ENCODE measurements around a stretch of chr22.

- PRO-cap: no peak
These were observed 622 bp upstream of the SAMM50 start for GRCh38 chr22:43954444-43955196.

GRCh38 chr22:44026538-44027772 lies 2.9 kb downstream of the PARVB start:
- PRO-cap: no peak

- PRO-cap: no peak
These were observed 7.0 kb downstream of the PARVB start for GRCh38 chr22:44030731-44031827.

- PRO-cap: no peak
These were observed 13.4 kb downstream of the PARVB start for GRCh38 chr22:44037456-44037944.

DNA sequence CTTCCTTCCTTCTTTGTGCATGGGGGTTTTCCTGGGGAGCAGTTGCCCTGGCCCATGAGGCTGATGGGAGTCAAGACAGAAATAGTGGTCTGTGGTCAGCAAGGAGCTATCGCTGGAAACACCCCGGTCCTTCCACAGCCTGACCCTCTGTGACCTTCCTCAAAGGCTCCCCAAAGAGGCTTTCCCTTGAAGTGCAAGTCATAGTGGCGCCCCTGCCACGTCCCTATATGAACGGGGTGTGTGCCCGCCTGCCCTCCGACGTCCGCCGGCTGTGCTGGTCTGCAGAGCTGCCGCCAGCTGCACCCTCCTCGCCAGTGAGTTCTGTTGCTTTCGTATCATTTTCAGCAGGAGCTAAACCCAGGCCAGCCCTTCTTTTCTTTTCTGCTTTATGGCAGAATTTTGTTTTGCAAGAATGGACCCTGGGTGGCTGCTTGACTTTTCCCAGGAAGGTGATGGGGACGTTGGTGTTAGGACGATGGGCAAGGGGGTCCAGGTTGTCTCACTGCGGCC lies 44.8 kb downstream of the PARVB start:
- PRO-cap: no peak

DNA sequence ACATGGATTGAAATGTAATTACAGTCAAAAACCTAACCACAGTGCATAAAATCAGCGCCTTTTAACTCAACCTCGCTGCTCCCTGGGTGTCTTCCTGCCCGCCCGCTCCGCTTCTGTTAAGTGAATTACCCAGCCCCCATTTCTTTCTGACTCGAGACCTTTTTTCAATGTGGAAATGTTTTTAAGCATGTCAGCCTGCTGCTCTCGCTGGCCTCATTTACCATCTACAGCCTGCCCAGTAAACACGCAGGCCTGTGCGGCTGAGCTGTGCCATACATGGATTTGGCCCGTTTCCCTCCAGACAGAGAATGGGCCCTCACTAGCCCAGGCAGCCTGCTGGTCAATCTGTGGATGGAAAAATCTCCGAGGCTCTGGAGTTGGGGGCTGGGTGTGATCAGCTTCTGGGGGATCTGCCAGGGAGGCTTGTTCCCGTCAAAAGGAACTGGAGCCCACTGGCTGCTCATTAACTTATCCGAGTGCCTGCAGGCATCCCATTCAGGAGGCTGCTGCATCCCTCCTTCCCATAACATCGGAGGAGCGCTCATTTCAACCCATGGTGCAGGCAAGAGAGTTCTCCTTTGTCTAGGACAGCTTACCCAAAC lies 32.6 kb upstream of the PARVG start:
- PRO-cap: no peak

DNA sequence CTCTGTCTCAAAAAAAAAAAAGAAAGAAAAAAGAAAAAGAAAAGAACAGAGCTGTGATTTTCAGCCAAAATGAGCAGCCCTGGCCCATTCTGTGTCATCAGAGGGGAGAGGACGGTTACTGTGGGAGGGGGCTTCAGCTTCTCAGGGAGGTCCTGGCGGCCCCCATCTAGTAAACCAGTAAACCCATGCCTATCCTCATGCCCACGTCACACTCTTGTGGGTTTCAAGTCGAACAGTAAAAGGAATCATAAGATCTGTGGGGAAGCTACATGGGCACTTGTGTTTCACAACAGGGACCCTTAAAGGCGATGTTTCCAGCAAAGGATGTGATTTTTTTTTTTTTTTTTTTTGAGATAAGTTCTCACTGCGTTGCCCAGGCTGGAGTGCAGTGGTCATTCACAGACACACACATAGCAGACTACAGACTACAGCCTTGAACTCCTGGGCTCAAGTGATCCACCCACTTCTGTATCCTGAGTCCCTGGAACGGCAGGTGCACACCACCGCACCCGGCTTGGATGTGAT lies 9.2 kb upstream of the PARVG start:
- PRO-cap: no peak

DNA sequence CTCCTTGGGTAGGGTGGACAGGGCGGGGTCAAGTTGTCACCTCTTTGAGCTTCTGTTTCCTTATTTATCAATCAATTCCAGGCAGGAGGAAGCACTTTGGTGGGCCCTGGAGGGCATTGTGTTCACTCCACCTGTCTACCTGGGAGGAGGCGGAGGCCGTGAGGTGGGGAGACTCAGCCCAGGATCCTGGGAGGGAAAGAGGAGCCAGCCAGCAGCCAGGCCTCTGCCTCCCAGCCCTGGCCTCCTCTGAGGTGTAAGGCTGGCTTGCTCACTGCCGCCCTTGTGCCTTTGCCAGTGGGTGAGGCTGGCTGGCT lies 25.5 kb upstream of the SHISAL1 start:
- PRO-cap: no peak

- PRO-cap: no peak
These were observed 3.4 kb downstream of the PHF21B start for GRCh38 chr22:45006273-45006861.

GRCh38 chr22:45072162-45072690 lies 62.4 kb upstream of the PHF21B start:
- PRO-cap: bidirectional peak, plus-strand start at chr22:45072527, minus-strand start at chr22:45072412

GRCh38 chr22:45140223-45140944 lies 23.3 kb upstream of the NUP50 start:
- PRO-cap: no peak

DNA sequence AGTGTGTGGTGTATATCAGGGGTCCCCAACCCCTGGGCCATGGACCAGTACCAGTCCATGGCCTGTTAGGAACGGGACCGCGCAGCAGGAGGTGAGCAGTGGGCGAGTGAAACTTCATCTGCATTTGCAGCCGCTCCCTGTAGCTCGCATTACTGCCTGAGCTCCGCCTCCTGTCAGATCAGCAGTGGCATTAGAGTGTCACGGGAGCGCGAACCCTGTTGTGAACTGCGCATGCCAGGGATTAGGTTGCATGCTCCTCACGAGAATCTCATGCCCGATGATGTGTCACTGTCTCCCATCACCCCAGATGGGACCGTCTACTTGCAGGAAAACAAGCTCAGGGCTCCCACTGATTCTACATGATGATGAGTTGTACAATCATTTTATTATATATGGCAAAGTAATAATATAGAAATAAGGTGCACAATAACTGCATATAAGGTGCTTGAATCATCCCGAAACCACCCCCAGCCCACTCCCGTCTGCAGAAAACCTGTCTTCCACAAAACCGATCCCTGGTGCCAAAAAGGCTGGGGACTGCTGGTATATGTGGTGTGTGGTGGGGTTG lies 6.0 kb downstream of the UPK3A start:
- PRO-cap: no peak

DNA sequence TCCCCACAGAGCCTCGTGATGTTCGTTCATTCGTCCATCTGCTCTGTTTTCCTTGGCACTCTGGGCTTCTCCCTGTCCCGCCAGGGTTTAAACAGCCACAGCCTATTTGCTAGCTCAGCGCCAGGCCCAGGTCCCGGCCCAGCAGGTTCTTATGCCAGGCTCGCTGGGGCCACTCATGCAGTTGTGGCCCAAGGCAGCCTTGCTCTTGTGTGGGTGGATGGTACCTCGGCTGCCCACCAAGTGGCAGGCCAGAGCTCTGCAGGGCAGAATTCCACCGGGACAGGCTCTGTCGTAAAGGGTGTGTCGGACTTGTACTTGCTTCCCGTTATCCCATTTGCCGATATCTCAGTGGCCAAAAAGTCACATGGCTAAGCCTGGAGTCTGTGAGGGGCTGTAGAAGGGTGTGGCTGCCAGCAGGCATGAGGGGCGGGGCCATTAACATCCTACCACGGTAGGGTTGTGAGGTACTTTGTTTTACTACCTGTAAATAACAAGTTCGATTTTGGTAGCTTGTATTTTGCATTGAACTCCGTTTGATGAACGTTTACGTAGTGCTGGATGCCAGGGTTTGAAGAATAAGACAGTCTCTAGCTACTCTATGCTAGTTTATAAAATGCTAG lies 7.9 kb downstream of the FAM118A start:
- PRO-cap: no peak

DNA sequence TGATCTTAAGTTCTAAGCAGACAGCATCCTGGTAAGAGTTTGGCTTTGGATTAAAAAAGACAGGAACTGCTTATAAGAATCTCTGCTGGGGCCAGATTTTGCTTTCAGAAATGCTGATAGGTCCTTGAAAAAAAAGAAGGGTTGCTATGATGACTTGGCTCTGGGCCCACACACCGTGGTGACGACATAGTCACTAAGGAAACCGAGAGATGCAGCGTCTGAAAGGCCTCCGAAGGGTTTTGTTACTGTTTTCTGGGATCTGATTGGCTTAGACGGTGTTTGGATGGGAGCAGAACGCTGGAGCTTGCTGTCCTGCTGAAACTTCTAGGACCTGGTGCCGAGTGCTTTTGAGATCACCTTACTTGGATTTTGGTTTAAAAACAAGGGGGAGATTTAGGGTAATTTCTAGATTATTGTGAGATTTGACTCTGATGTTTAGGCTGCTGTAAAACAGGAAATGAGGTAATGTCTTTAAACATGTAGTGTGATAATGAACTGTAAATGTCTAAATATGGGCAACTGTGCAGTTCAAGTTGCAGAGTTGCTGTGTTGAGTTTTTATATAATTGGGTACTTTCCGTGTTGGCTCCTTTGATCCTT lies 8.5 kb downstream of the FAM118A start:
- PRO-cap: no peak

GRCh38 chr22:45341505-45341950 lies 31.8 kb downstream of the FAM118A start:
- PRO-cap: no peak

GRCh38 chr22:45433167-45433561 lies 19.7 kb downstream of the RIBC2 start:
- PRO-cap: no peak

DNA sequence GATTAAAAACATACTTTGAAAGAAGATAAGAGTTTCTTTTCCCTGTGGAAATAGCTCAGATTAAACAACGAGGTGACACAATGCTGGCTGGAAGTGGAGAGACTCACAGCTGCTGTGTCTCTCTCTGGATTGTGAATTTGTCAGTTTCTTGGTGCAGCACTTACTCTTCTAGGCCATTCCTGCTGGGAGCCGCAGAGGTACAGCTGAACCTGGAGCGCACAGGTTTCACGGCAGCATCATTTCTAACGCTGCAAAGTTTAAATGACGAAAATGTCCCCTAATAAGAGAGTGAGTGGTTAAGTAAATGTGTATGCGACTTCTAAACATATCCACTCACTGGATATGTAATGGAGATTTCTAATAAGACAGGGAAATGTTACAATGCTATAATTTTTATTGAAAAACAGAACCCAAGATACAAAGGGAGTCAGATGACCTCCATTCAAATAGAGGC lies 4.8 kb upstream of the FBLN1 start:
- PRO-cap: no peak

- PRO-cap: no peak
These were observed 44.3 kb downstream of the FBLN1 start for GRCh38 chr22:45546897-45547484.

DNA sequence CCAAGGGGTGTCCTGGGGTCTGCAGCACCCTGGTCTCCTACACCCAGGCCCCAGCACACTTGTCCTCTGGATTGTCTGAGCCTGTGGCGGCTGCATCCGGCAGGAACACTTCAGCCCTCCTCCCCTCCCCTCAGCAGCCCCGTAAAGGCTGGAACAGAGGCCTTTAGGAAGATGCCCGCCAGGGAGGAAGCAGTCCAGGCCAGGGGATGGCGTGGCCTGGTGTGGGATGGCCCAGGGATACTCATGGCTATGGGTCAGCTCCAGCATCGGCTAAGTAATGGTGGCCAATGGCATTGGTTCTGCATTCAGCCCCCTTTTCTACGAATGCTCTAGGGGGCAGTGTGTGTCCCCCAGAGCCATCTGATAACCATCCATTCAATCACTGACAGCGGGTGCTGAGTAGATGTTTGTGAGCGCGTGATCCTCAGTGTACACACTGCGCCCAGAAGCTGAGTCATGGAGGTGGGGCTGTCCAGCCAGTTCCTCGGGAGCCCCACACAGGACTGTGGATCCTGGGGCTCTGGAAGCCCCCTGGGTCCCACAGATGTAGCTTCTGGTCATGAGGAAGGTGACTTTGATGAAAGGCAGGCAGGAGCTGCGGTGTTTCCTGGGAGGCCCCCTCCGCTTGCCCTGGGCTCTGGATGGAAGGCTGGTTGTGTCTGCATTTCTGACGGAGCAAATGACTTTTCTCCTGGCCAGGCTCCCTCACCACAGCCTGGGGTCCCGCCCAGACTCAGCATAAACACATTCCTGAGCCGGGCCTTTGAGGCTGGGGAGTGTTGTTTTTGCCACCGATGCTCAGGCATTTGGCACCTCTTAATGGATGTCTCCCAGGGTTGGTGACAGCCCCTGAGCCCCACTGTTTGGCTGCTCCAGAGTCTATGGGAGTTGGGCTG lies 46.5 kb downstream of the FBLN1 start:
- PRO-cap: no peak

DNA sequence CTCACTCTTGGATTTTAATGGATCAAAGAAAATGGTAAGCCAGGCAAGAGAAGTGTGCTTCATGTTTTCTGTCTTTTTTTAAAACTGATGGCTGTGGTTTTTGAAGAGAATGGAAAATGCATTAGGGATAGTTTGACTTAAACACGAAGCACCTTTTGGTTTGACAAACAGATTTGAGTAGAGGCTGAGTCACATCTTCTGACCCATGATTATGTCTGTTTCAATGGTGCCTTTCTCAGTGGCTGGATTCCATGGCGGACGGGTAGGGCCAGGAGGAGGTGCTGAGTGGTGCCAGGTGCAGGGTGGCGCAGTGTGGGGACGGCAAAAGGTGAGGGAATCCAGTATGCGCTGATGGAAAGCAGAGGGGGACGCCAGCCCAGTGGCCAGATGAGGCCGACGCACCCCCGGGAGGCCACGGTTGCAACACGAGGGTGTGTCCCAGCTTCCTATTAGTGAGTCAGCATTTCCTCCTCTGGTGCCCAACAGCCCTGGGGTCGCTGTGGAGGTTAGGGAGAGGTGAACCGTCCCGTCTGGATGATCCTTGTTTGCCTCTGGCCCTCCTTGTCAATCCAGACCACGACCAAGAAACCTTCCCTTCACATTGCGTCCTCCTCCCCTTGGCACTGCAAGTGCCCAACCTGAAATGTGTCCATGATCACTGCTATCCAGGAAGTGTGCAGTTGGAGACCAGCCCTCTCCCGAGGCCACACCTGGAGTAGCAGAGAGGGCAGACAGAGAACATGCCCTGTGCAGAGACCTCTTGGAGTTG lies 32.7 kb upstream of the ATXN10 start:
- PRO-cap: no peak

Measured in ReNcell CX (cell line).